Natural killer cell (primary cell): Measurements from ENCODE around the genes OXCT2 and COL9A2.

DNA sequence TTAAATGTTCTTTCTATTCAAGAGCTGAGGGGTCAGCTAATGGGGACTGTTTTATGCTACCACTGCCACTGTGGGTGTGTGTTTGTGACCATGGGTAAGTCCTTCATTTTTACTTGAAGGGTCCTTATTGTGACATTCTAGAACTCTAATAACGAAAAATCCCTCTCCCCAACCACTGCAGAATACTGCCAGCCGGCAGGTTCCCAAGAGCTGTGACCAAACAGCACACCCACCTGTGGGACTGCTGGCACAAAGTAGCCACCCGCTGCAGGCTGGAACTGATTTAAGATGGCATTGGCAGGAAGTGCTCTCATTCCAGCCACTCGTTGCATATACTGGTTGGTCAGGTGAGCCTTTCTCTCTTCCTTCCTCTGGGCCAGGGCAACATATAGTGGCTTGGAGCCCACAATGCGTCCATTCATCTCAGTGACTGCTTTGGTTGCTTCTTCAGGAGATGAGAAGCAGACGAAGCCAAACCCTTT is 11.7 kb downstream of the PABPC4 start:
- PRO-cap, result no peak

- PRO-cap, result no peak
Observed at GRCh38 chr1:39569412-39570219, 7.0 kb downstream of the PABPC4 start.

- PRO-cap, result no peak
Observed at GRCh38 chr1:39645972-39647412, 7.0 kb upstream of the HEYL start.

- PRO-cap, result no peak
Observed at GRCh38 chr1:39771171-39771679, at the start of gene OXCT2. OXCT2 (minus strand) TSS chr1:39771348.

- PRO-cap, result no peak
Observed at GRCh38 chr1:39818188-39818997, 29.7 kb upstream of the BMP8B start.

DNA sequence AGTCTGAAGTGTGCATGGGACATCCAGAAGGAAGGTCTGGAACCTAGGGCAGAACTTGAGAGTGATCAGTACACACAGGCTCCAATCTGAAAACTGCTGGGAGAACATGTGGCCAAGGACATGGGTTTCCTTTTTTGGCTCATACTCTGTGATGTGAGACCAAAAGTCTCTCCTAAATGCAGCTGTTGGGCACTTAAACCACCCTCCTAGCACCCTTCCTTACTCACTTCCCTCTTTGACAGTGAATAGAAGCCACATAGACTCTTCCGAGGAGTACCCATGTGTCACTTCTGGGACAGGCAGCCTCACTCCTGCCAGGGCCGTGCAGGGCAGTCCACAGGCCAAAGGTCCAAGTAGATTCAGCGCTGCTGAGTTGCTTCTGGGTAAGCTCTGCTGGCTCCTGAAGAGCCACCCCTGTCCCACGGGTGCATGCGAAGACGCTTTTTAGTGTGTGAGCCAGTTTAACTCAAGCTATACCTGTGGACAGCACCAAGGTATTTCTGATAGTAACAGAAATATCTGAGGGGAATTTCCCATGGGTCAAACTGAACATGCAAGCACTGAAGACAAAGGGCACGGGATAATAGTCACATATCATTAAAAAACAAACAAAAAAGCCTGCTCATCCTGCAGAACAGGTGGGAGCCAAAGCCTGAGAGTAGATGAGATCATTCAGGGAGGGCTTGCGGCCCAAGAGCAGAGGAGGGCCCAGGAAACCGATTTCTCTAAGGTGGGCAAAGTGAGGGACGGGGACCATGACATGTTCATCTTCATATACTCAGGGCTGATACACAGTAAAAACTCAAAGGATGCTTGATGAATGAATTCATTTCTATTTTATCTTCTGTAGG is 36.9 kb upstream of the BMP8B start:
- PRO-cap, result no peak

- PRO-cap, result no peak
Observed at GRCh38 chr1:39849398-39850051, 33.8 kb downstream of the TRIT1 start.

DNA sequence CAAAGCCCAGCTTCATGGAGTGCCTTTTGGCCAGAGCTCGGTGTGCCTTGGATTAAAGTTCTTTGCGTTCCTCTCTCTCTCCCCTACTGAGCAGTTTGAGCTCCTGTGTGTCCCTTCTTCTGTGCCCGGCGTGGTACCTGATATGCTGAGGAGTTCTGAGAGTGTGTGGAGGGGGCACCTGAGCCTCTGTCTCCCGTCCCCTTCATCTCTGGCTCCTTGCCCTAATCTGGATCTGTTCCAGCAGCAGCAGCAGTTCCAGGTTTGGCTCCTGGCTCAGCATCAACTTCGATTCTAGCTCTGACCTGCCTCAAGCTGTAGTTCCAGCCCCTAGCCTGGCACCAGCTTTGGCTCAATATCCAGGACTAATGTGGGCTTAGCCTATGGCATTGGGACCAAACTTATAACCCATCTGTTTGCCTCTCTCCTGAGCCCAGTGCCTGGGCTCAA is 25.2 kb upstream of the MYCL start:
- PRO-cap, result no peak

DNA sequence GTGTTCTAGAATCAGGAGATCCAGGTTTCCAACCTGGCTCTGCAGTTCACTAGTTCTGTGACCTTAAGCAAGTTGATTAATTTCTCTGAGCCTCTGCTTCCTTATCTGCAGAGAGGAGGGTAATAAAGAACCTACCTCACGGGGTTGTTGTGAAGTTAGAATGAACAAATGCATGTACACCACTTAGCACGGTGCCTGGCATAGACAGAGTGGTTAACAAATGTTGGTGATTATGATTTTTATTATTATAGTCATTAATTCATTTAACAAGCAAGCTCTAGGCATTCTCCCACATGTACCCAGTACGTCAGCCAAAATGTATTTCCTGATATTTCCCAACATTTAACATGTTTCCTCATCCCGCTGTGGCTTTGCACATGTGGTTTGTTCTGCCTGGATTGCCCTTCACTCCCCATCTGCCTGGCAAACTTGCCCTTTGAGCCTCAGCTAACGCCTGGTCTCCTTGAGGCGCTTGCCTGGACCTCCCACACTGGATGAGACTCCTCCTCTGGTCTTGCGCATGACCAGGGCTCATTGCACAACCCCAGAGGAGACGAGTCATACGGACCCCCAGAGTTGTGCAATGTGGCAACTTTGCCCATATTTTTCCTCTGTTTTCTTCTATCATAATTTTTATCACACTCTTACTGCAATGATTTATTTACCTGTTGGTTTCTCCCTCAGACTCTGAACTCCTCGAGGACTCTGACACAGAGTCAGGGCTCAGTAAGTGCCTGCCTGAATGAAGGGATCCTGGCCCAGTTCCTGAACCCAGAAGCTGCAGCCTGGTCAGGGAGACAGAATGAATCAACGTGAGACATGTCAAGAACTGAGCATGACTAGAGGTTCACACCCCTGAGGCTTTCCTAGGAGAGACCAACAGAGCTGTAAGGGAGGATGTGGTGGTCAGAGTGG is 20.7 kb upstream of the MFSD2A start:
- PRO-cap, result no peak

DNA sequence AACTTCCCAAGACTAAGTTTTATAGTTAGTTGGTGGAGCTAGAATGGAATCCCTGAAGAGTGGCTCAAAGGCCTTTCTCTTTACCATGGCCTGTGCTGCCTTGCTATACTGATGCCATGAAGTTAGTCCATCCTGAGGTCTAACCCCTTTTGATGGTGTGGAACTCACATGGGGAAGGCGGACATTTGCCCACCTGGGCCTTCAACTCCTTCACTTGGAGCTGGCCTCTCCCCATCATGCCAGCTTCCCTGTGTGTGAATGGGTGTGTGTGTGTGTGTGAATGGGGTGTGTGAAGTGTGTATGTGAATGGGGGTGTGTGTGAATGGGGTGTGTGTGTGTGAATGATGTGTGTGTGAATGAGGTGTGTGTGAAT is 9.4 kb downstream of the MFSD2A start:
- PRO-cap, result no peak

- PRO-cap, result no peak
Observed at GRCh38 chr1:40038973-40039385, 1.6 kb upstream of the CAP1 start.

DNA sequence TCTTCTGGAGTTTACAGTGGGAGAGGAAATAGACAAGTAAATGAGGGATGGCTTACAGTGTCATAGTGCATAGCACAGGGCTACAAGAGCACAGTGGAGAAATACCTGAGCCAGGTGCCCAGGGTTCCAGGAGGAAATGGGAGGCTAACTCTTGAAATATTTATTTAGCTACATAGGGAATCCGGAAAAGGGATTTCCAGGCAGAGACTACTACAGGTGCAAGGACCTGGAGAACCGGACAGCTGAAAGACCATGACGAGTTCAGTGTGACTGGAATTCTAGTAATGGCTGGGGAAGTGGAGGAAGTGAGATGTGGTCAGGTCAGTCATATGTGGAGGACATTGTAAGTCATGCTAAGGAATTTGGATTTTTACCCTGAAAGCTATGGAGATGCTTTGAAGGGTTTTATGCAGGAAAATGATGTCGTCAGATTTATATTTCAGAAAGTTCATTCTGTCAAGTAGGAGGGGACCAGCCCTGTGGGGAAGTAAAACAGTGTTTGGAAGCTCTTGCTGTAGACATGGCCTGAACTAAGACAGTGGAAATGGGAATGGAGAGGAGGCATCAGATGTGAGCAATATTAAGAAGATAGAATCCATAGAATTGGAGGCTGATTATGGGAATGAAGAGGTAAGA is 1.8 kb downstream of the CAP1 start:
- PRO-cap, result no peak

DNA sequence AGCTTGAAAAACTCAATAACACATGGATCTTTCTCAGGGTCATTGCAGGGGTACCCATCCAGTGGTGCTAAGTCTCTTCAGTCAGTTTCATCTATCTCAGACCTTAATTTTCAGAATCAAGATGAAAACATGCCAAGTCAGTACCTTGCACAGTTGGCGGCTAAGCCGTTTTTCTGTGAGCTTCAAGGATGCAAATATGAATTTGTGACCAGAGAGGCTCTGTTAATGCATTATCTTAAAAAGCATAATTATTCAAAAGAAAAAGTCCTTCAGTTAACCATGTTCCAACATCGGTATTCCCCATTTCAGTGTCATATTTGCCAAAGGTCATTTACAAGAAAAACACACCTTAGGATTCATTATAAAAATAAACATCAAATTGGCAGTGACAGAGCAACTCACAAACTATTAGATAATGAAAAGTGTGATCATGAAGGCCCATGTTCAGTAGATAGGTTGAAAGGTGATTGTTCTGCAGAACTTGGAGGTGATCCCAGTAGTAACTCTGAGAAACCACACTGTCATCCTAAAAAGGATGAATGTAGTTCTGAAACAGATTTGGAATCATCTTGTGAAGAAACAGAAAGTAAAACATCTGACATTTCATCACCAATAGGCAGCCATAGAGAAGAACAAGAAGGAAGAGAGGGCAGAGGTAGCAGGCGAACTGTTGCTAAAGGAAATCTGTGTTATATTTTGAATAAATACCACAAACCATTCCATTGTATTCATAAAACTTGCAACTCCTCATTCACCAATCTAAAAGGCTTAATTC is 9.6 kb upstream of the TMCO2 start:
- PRO-cap, result no peak

DNA sequence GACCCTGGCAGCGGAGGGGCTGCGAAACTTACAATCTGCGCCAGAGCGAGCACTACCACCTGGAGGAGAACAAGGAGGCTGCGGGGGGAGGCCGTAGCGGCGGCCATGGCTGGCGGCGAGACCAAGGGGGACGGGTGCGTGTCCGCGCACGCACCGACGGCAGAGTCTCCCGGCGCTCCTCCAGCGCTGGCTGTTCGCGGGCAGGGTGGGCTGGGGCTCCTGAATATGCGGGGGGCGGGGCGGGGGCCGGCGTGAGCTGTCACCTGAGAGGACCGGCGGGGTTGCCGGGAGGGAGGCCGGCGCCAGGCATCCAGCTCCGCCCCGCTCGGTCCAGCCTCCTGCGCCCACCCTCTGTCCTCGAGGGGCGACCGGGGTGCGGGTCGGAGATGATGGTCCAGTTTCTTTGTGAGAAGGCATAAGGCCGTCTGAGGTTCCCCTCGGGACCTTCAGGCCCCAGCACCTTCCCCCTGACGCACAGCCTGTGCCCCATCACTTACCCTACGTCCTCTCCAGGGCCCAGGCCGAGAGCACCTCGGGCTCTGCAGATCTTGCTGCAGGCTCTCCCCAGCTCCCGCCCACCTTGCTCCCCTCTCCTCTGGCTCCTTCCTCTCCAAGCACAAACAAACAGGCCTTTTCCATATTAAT is at the start of gene COL9A2:
TSS of gene COL9A2 (minus strand) at position 196 of the 645 bp plus-strand sequence.
- PRO-cap, result no peak

DNA sequence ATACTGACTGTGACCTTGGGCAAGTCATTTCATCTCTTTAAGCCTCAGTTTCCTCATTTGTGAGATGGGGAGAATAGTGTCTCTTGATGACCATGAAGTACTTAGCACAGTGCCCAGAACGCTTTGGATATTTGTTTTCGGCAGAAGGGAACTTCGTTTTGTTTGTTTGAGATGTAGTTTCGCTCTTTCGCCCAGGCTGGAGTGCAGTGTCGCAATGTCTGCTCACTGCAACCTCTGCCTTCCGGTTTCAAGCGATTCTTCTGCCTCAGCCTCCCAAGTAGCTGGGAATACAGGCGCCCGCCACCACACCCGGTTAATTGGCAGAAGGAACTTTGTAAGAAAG is 22.0 kb upstream of the COL9A2 start:
- PRO-cap, result no peak

- PRO-cap, result no peak
Observed at GRCh38 chr1:40382132-40382579, 8.6 kb downstream of the SMAP2 start.

DNA sequence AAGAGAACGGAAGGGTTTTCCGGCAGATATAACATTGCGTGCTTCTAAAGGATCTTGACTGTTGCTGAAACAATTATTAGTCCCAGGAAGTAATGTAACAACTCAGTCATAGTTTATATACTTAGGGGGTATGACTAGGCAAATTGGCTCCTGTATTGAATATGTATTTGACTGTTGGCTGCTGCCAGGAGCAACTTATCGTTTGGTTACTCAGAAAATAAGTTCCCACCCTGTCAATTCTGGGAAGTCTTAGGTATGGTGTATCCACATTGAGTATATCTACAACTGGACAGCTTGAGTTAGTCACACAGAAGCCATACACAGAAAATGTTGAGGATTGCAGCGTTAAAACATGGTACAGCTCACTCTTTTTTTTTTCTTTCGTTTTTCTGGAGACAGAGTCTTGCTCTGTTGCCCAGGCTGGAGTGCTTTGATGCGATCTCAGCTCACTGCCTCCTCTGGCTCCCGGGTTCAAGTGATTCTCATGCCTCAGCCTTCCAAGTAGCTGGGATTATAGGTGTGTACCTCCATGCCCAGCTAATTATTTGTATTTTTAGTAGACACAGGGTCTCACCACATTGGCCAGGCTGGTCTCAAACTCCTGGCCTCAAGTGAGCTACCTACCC is 10.1 kb downstream of the SMAP2 start:
- PRO-cap, result no peak

DNA sequence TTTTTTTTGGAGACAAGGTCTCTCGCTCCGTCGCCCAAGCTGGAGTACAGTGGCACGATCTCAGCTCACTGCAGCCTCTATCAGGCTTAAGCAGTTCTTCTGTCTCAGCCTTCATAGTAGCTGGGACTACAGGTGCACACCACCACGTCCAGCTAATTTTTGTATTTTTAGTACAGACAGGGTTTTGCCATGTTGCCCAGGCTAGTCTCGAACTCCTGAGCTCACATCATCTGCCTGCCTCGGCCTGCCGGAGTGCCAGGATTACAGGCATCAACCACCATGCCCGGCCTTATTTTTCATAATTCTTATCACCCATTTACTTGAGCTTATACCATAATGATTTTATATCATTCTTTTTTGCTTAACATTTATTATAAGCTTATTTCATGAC is 13.3 kb downstream of the SMAP2 start:
- PRO-cap, result no peak

DNA sequence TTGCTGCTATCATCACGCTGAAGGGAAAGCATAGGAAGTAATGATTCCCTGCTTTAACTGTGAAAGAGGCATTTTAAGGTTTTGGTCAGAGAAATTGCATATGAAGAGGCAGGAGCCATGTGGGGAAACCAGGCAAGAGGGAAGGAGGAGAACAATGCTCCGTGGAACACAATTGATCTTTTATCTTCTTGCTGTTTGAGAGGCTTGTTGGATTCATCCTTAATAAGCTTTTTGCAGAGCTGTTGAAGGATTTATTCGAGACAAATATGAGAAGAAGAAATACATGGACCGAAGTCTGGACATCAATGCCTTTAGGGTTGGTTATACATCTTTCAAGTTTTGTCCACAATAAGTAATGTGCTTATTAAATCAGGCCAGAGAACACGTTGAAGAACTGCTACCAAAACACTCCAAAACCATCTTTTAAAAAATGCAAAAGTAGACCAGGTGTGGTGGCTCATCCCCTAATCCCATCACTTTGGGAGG is 36.0 kb downstream of the SMAP2 start:
- PRO-cap, result no peak

DNA sequence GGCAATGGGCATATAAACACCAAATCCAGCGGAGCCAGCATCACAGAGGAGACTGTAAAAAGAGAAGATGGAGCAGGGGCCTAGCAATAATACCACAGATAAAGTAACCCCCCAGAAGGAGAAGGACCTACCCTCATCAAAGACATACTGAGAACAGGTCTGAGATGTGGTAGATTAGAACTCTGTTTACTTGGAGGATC is 32.9 kb upstream of the ZFP69B start:
- PRO-cap, result no peak